Upper lobe of left lung (tissue), 5 donors: ENCODE measurements around the genes GSTA1, GCLC, MLIP, BMP5 and COL21A1.

- PRO-cap, 2 experiments = no peak in any of the 2 experiments
- RAMPAGE, long total RNA, 4 experiments = no peak in any of the 4 experiments
These were observed 20.8 kb upstream of the MCM3 start for GRCh38 chr6:52305369-52305728.

GRCh38 chr6:52331896-52332131 is 30.1 kb upstream of the PAQR8 start:
- PRO-cap, 2 experiments = no peak in any of the 2 experiments
- RAMPAGE, long total RNA, 4 experiments = no peak in any of the 4 experiments

GRCh38 chr6:52388694-52389342 is 26.9 kb downstream of the PAQR8 start:
- PRO-cap, 2 experiments = no peak in any of the 2 experiments
- RAMPAGE, long total RNA, 4 experiments = no peak in any of the 4 experiments

DNA sequence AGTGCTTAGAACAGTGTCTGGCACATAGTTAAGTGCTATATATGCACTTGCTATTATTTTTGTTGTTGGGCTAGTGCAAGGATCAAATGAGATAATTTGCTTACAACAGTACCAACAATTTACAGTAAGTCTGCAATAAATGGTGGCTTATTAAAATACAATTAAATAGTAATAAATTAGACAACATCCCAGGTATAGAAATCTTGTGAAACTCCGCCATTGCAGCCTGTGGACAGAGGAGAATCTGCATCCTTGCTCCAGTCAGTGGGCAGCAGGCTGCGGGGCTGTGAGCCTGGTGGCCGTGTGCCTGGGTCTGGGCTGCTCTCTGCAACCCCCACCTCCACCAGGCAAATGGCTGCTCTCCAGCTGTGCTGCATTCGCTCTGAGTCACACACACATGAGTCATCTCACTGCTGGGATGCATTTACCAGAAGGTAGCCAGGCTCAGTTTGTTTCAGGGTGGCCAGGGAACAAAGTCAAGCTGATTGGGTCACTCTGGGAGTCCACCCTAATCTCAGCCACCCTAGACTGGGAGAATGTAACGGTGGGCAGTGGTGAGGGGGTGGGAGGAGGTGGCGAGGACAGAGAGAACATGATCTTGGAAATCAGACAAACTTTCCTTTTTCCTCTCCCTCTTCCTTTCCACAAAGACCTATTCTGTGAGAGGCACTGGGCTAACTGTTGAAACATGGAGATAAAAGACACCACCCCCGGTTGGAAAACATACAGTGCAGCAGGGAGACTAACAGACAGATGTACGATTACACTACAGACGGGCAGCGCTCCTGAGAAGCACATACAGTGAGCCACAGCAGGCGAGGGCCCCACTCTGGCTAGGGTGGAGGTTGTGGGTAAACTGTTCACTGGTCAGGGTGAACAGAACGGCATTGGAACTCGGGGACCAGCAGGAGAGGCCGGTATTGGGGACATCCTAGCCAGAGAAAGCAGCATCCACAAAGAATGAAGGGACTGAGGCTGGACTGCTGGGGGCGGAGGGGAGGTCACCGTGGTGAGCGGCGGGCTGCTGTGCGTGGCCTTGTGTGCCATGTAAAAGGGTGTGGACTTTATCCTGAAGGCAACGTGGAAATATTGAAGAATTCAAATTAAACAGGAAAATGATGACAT is 59.2 kb downstream of the TRAM2 start:
- PRO-cap, 2 experiments = peak in 2 of 2 experiments; most common plus-strand start position 447 of the sequence (in 1)
- RAMPAGE, long total RNA, 4 experiments = no peak in any of the 4 experiments

GRCh38 chr6:52663013-52663415 is 7.9 kb upstream of the TMEM14A start:
- PRO-cap, 2 experiments = no peak in any of the 2 experiments
- RAMPAGE, long total RNA, 4 experiments = no peak in any of the 4 experiments

DNA sequence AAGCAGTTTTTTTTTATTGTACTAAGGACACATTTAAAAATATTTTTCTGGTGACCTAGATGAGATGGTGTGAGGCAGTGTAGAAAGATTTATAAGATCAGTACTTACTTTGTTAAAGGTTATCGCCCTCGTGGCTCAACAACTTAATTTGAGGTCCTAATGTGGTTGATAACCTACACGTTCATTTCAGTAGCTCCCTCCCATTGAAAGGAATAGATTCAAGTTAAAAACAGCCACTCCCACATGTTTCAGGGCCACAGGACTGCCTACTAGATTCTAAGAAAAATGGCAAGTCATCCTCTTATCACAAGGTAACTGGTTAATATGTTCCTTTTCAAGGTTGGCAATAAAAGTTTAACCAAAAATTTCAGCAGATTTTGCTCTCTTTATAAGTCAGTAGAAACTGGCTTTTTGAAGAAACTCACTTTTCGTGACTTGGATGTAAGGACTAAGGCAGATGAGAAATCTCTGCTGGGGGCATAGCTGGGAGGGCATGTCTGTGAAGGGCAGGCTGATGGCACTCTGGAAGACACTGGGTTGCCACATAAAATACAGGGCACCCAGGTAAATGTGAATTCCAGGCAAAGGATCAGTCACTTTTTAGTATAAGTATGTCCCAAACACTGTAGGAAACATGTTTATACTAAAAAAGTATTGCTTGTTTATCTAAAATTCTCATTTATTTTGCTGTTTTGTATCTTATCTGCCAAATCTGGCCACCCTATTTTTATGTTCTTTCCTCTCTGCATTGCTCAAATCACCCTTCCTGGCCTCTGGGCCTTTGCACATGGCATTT is 16.9 kb downstream of the GSTA2 start:
- PRO-cap, 2 experiments = no peak in any of the 2 experiments
- RAMPAGE, long total RNA, 4 experiments = no peak in any of the 4 experiments

DNA sequence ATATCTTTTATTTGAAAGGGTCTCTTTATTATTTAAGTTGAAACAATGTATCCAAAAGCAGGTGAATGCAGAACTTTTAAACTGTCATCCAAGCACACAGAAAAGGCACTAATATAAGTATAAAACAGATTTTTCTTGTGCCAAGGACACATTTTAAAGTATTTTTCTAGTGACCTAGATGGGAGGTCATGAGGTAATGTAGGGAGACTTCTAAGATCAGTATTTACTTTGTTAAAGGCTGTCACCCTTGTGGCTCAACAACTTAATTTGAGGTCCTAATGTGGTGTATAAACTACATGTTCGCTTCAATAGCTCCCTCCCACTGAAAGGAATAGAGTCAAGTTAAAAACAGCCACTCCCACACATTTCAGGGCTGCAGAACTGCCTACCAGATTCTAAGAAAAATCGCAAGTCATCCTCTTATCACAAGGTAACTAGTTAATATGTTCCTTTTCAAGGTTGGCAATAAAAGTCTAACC is 15.2 kb downstream of the GSTA1 start:
- PRO-cap, 2 experiments = no peak in any of the 2 experiments
- RAMPAGE, long total RNA, 4 experiments = no peak in any of the 4 experiments

DNA sequence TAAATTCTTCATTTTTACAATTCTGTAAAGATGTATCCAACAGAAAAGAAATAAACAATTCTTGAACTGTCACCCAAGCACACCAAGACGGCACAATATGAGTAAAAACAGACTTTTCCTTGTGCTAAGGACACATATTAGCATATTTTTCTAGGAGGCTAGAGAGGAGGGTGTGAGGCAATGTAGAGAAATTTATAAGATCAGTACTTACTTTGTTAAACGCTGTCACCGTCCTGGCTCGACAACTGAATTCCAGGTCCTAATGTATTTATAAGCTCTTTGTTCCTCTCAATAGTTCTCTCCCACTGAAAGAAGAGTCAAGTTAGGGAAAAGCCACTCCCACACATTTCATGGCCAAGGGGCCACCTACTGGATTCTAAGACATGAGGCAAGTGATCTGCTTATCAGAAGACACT is at the start of gene GSTA1:
TSS of gene GSTA1 (minus strand) at position 243 of the 416 bp plus-strand sequence.
- PRO-cap, 2 experiments = no peak in any of the 2 experiments
- RAMPAGE, long total RNA, 4 experiments = start-site peak on the minus strand in 2 of 4 experiments, centred at positions 239 to 247 of the sequence, 39 to 402 reads per replicate

- PRO-cap, 2 experiments = no peak in any of the 2 experiments
- RAMPAGE, long total RNA, 4 experiments = no peak in any of the 4 experiments
These were observed 11.7 kb upstream of the GSTA1 start for GRCh38 chr6:52815167-52815930.

GRCh38 chr6:53320777-53321414 is 27.9 kb downstream of the ELOVL5 start:
- PRO-cap, 2 experiments = no peak in any of the 2 experiments
- RAMPAGE, long total RNA, 4 experiments = no peak in any of the 4 experiments

DNA sequence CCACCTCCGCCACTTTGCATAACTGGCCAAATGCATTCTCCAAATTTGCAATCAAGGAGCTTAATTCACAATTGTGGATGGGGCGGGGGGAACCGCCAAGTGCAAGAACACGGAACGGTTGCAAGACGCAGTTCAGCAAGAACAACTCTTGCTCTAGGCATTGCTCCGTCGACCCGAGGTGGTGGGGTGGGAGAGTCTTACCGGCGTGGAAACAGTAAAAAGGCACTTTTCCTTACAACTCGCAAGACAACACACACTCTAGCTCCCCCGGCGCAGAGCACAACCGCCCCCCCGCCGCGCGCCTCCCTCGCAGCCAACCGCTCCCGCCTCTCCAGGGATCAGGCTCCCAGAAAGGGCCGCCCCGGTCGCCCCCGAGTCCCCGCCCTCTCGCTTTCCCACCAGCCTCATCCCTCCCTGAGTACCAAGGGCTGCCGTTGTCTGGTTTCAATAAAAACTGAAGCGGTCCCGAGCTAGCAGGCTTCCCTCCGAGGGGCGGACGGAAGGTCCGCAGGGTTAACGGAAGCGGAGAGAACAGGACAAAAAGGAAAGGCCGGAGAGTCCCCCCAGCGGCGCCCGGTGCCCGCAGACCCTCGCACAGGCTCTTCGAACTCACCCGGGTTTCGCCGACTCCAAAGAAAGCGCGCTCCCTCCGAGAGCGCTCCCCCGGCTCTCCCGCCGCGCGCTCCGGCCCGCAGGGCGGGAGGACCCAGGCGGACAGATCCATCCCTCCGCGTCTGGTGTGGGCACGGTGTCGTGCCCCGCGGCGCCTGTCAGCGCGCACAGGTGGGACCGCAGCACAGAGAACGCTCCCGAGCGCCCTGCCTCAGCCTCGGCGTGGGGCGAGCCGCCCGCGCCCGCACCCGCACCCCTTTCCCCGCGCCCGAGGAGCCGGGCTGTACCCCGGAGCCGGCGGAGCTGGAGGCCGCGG is 749 bp downstream of the ELOVL5 start:
- PRO-cap, 2 experiments = peak in 2 of 2 experiments; most common plus-strand start position 447 of the sequence (in 1); most common minus-strand start position 319 of the sequence (in 1)
- RAMPAGE, long total RNA, 4 experiments = no peak in any of the 4 experiments

GRCh38 chr6:53541890-53542286 is 3.0 kb downstream of the GCLC start:
- PRO-cap, 2 experiments = no peak in any of the 2 experiments
- RAMPAGE, long total RNA, 4 experiments = start-site peak on the minus strand in 1 of 4 experiments, at chr6:53542158-53542175 at its widest, 7 reads per replicate

GRCh38 chr6:53544934-53545606 is at the start of gene GCLC:
GCLC (minus strand) TSS chr6:53545101.
- PRO-cap, 2 experiments = peak in 2 of 2 experiments; most common plus-strand start chr6:53545224 (in 1); most common minus-strand start chr6:53545014 (in 1)
- RAMPAGE, long total RNA, 4 experiments = start-site peak on the minus strand in 2 of 4 experiments, at chr6:53545022-53545112 at its widest, 35 to 133 reads per replicate

DNA sequence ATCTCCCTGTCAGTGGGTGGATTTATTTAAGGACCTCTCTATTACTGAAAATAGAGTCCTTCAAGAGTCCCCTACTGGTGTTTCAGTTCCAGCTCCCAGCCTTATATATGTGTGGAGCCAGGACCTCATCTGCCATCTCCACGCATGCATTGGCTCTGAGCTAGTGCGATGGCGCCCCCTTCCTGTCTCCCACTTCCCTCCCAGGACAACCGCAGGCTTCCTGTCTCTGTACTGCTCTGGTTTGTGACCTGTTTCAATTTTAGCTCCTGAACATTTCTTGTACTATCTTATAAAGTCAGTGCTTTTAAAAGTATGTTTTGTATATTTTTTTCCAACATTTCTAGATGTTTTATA is 59.8 kb upstream of the LRRC1 start:
- PRO-cap, 2 experiments = no peak in any of the 2 experiments
- RAMPAGE, long total RNA, 4 experiments = no peak in any of the 4 experiments

GRCh38 chr6:53905850-53906639 is 111.2 kb downstream of the LRRC1 start:
- PRO-cap, 2 experiments = no peak in any of the 2 experiments
- RAMPAGE, long total RNA, 4 experiments = no peak in any of the 4 experiments

- PRO-cap, 2 experiments = no peak in any of the 2 experiments
- RAMPAGE, long total RNA, 4 experiments = no peak in any of the 4 experiments
These were observed at the start of gene MLIP for GRCh38 chr6:54111311-54112114. MLIP (plus strand) TSS chr6:54111443.

GRCh38 chr6:54802817-54803204 is 43.8 kb upstream of the FAM83B start:
- PRO-cap, 2 experiments = no peak in any of the 2 experiments
- RAMPAGE, long total RNA, 4 experiments = no peak in any of the 4 experiments

DNA sequence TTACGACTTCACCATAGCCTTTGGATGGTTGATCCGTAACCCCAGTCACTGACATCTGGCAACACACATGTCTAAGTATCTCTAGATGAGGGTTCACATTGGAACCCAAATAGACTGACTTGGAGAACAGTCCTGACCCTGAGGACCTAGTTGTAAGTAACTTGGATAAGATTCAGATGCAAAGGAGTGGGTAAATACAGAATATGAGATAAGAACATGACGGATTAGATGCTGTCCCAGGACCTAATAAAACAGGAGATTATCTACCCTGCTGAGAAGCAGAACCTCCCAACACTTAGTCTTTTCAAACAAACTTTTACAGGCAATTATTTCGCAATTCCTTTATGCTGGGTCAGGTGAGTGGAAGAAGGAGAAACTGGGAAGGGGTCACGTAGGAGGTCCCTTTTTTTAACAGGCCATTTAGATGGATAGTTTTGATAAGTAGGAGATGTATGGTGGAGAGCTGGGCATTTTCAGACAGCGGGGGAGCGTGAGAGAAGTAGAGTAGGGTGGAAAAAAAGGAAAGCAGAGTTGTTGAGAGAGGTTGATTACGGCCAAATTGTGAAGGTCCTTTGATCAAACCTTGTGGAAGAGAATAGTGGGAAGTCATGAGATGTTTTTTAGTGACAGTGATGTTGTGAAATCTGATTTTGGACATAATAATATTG is 32.7 kb downstream of the FAM83B start:
- PRO-cap, 2 experiments = no peak in any of the 2 experiments
- RAMPAGE, long total RNA, 4 experiments = no peak in any of the 4 experiments

DNA sequence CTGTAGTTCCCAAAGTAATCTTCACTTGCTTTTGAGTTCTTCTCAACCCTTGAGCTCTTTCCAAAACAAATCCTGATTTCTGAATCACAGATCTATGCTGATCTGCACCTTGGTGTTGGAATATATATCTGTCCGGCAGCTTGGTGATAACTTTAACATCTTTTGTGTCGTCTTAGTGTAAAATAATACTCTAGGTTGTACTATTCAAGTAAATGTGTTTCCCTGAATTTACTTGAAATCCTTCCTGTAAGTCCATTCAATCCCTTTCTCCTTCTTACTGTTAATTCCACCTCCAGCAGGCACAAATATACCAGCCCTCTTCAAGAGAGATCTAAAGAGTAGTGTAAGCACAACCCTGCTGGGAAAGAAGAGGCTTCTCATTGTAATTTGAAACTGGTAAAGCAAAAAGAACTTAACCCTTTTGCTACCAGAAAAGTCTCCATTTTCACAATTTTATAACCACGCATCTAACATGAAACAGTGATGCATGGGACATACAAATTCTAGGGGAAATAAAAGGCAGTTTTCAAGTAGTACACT is at the start of gene BMP5:
TSS of gene BMP5 (minus strand) at position 340 of the 540 bp plus-strand sequence.
- PRO-cap, 2 experiments = no peak in any of the 2 experiments
- RAMPAGE, long total RNA, 4 experiments = start-site peak on the minus strand in 4 of 4 experiments, centred at positions 342 to 343 of the sequence, 27 to 174 reads per replicate

DNA sequence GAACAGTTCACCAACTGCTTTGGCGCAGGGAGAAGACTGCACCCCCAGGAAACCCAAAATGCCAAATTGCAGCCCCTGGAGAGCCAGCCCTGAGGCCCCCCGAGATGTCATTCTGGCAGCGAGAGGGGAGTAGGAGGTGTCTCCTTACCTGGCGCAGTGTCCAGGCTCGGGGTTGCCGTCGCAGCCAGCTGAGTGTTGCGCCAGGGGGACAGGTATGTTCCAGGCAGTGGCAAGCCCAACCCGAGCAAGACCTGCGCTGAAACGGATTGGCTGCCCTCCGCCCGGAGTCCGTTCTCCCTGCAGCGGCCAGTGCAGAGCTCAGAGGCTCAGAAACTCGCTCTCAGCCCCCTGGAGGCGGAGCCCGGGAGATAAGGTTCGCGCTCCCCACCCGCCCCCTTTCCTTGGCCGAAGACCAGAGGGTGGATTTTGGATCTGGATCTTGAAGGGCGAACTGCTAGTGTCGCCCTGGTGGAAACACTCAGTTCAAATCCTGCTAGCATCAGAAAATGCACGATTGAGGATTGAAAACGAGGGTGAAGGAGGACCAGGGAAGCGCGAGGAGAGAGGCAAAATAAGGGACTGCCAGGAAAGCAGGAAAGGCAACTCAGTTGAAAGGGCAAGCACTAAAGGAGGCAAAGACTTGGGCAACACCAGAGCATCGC is at the start of gene COL21A1:
TSS of gene COL21A1 (minus strand) at position 342 of the 662 bp plus-strand sequence.
- PRO-cap, 2 experiments = no peak in any of the 2 experiments
- RAMPAGE, long total RNA, 4 experiments = start-site peak on the minus strand in 4 of 4 experiments, centred at positions 188 to 330 of the sequence, 16 to 53 reads per replicate